ENCODE measurements around a stretch of chr17.

DNA sequence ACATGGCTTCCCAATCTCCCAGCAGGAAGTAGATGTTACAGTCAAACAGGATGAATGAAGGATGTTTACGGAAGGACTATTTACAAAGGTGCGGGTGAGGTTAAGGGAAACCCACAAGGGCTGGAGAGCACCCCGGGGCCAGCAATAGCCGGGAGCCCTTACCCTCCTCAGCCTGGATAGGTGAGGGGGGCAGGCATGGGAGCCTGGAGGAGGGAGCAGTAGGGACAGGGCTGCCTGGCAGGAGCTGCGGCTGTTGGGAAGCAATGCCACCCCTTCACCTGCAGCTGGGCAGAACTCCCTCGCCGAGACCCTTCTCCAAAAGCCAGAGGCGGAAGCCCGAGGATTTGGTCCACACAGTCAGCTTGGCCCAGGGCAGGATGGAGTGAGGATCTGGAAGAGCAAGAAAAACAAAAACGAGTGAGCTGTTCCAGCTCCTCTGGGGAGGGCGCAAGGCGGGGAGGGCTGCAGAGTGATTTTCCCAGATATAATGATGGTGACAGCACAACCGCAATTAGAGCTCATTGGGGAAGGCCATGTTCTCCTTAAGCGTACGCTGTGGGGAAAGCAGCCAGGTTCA is 24.4 kb upstream of the CACNG1 start:
- RRBS, result no CpG with 5 or more reads among the region's 15 CpGs

GRCh38 chr17:67046228-67046982 is 2.1 kb downstream of the CACNG1 start:
- RRBS, result no CpG with 5 or more reads among the region's 5 CpGs

DNA sequence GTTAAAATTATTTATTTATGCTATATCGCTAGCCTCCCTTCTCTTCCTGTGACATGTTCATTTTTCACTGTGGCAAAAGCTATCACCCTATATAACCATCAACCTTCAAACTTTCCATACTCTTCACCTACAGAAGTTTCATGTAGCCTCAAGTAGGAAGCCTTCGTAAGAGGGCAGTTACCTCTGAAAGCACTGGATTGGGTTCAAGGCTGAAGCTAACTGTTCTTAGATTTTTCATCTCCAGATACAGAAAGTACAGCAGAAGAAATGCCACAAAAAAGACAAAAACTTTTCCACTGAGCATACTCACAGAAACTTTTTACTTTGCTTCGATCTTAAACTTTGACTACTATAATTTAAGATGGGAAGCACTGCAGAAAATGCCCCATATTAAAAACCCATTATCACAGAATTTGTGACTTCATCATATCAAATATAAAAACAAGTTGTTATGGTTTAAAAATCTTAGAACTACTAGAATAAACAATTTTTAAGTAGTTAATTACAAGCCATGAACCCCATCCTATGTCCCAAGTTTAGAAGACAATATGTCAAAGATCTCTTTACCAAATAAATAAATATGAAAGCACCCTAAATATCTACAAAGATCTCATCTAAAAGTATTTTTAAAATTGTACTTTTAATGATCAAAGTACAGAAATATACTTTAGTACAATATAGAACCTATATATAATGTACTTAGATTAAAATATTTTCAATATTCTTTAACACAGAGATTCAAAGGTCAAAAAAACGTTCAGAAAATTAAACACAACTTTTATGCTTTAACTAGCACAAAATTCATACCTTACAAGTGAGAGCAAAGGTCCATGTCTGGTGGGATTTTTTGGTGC is 56.0 kb downstream of the HELZ start:
- RRBS, result no CpG with 5 or more reads among the region's 4 CpGs

DNA sequence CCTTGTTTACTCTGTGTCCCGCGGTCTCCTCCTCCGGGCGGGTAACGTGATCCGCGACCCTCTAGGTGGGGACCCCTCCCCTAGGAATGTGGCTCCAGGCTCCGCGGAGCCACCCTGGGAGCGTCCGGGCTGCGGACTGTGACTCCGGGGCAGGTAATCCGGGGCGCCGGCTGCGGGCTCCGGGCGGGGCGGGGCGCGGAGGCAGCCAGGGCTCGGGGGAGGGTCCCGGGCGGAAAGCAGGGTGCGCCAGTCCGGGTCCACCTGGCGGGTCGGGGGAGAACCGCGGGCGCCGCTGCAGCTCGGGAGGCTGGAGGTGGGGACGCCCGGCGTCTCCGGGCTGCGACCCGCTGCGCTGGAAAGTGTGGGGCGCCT is 806 bp upstream of the HELZ start:
- RRBS, result 1% methylated on average over 30 of the region's 42 CpGs

DNA sequence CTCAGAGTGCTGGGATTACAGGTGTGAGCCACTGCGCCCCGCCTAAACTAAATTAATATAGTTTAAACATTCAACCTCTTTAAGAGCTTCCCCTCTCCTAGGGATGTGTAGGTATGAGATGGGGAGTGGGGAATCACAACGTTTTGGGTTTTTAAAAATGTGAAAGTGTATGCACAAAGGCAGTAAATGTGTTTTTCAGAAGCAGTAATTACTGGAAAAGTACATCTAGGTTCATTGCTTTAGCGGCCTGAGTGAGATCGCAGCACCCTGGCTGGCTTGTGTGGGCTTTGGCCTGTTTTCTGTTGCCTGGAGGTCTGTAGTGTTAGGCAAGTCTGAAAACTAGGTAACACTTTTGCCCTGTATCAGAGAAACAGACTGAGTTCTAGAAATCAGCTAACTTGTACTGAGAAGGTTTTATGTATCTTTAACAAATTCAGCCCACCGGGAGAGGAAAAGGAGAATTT is 9.4 kb downstream of the PITPNC1 start:
- RRBS, result no CpG with 5 or more reads among the region's 6 CpGs

DNA sequence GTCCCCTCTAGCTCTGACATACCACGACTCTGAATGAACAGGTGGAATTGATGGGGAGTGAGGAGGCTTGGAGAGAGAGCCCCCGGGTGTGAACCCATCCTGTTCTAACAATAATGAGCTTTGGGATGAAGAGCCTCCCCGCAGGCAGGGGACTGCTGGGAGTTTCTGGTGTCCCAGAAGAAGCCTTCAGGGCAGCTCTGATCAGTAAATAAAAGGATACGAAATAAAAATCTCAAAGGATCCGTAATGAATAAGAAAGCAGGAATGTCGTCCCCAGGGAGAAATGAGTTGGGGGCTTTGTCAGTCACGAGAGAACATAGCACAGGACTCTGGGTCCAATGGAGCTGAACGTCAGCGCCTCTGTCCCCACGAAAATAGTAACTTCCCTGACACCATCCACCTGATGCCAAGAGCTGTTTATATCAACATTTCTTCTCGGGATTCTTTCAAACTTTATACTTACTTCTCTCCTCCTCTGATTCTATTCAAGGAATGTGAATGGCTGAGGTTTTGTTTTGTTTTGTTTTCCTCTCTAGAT is 113.4 kb downstream of the PITPNC1 start:
- RRBS, result no CpG with 5 or more reads among the region's 11 CpGs

DNA sequence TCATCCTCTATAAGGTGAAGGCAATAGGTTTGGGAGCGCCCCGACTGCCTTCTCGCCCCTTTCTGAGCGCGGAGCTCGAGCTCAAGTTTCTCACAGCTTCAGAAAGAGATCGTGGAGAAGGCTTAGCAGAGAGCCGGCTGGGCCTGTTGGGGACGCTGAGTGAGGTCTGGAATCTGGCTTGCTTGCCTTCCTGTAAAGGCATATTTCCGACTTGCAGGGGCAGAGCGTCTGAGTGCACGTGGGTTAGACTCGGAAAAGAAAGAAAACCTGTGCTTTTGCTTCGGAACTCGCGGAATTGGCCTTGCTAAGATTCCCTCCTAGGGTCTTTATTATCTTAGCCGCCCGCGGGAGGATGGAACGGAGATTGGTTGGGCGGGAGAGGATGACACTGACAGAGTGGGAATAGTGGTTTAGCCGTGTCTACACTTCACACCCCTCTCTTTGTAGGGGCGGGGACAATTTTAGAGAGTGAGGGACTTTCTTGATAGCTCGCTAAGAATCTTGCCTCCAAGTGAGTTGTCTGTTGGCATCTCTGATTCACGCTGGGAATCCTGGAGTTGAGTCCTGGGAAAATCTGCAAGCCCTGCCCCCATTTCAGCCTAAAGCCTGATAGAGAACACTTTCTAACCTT is 454 bp downstream of the NOL11 start:
- RRBS, result no CpG with 5 or more reads among the region's 25 CpGs

GRCh38 chr17:67825638-67826689 is 661 bp downstream of the BPTF start:
- RRBS, result 7% methylated on average over 13 of the region's 93 CpGs

DNA sequence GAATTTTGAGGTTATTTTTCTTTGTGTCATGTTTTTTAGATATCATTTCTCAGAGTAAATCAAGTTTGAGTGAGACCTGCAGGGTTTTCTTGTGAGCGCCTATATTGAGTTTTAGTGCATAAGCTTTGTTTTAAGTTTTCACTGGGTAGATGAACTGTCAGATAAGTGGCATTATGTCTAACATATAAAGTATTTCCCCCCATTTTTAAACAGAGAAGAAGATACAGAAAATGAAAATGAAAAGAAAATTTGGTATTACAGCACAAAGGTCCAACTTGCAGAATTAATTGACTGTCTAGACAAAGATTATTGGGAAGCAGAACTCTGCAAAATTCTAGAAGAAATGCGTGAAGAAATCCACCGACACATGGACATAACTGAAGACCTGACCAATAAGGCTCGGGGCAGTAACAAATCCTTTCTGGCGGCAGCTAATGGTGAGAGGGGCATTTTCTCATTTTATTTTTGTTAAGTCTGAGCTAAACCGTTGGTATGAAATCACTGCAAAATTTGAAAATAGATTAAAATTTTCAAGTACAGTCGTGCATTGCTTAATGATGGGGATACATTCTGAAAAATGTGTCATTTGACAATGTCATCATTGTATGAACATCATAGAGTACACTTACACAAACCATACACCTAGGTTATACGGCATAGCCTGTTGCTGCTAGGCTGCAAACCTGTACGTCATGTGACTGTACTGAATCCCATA is 41.1 kb downstream of the BPTF start:
- RRBS, result no CpG with 5 or more reads among the region's 9 CpGs

GRCh38 chr17:68033808-68034640 is 1.5 kb upstream of the KPNA2 start:
- RRBS, result no CpG with 5 or more reads among the region's 8 CpGs

GRCh38 chr17:68070646-68071047 is 35.1 kb downstream of the KPNA2 start:
- RRBS, result no CpG with 5 or more reads among the region's 8 CpGs

GRCh38 chr17:68296498-68297277 is 5.4 kb downstream of the ARSG start:
- RRBS, result no CpG with 5 or more reads among the region's 14 CpGs

GRCh38 chr17:68377959-68379331 is 78.9 kb downstream of the WIPI1 start:
- RRBS, result no CpG with 5 or more reads among the region's 28 CpGs

- RRBS, result 3% methylated on average over 4 of the region's 37 CpGs
Measured at GRCh38 chr17:68413357-68414298, 43.7 kb downstream of the WIPI1 start.

DNA sequence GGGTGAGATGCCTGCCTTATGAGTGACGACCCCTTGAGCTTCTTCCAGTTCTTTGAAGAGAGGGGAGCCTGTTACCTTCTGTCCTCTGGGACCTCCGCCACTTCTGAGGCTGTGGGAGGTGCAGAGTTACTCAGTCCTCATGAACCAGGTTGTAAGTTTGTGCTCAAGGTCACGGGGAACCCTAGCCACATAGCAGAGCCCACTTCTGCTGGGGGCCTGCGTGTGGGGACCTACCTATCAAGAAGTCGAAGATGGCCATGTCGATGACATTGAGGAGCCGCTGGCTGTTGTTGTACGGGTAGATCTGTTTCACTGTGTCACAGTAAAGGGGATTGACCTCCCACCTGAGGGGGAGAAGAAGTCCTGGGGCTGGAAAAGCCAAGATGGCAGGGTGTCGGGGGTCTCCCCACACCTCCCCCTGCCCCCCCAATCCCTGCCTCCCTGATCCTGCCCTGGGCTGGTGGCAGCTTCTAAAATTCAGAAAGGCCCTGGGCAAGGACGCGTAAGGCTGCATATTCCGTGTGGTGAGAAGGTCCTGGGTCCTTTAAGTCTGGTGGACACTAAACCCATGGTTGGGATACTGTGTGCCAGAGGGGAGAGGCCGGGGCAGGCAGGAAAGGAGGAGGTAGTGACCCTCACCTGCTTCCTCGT is 28.5 kb downstream of the PRKAR1A start:
- RRBS, result no CpG with 5 or more reads among the region's 14 CpGs

DNA sequence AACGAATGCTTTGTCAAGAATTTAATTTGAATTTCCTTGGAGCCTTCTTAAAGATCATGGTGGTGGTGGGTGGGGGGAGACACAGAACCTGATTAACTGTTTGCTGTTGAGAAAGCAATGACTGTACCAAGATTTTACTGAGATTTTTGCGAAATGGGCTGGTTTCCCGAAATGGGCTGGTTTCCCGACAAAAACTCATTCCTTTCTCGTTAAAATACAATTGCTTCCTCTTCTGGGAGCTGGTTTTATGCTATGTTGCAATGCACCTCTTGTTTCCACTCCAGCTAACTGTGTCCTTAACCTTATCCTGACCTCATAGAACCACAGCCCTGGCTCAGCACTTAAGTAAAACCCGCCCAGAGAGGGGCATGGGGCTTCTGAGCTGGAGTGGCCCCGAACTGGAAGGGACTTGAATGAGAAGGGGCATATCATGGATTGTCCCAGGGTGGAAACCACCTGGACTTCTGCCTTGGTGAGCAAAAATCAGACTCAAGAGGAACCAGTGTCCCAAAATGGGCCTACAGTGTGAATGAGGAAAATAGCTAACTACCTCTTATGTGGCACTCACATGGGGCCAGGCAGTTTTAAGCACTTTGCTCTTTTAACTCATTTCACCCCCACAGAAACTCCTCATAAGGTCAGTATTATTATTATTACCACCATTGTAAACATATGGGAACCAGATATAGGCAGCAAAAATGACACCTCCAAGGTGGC is 20.8 kb downstream of the FAM20A start:
- RRBS, result no CpG with 5 or more reads among the region's 7 CpGs

- RRBS, result no CpG with 5 or more reads among the region's 6 CpGs
Measured at GRCh38 chr17:68598424-68599013, 2.6 kb downstream of the FAM20A start.

DNA sequence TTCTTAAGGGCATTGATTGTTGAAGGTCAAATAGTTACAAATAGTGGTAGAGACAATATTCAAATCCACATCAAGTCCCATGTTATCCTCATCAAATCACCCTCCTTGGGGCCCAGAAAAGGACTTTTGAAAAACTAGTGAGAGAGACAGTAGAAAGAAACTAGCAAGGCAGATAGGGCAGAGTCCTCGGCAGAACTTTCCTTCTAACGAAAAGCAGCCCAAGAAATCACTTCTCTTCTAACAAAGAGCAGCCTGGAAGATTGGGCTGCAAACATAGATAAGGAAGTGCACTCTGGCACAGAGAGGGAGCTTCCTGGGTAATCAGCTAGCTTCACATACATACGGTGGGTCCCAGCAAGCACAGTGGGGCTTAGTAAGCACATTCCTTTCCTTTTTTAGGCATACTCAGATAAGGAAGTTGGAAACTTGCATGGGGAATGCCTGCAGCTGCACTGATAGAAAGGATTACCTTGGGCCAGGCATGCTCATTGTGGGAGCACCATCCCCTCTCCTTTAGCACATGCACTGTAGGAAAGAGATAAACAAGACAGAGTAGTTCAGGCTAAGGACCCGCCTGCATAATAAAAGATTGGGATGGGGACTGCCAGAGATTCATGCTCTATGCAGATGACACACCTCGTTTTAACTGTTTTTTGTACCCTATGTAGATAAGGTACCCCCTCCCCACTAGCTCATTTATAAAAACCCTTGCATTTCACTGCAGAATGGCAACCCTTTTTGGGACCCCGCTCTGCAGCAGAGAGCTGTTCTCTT is 132.6 kb upstream of the FAM20A start:
- RRBS, result no CpG with 5 or more reads among the region's 6 CpGs

GRCh38 chr17:68794556-68795505 is 160.4 kb downstream of the ABCA8 start:
- RRBS, result no CpG with 5 or more reads among the region's 7 CpGs